Sigmoid colon (tissue), 4 donors: ENCODE results near the gene SLC39A10.

DNA sequence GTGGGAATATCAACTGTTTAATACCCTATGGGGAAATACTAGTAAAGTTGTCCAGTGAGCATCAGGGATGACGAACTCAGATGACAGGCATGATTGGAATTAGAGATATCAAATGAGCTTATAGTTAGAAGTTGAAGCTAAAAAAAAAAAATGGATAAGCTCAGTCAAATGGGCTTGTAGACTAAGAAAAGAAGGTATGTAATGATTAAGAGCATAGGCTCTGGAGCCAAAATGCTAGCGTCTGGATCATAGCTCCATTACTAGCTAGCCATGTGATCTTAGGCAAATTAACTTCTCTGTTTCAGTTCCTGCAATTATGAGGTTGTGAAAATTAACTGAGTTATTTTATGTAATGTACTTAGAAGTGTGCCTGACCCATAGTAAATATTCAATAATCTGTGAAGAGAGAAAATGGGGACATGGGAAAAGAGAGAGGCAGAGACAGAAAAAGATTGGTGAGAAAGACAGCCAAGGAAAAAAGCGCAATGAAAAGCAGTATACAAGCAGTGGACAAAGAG, 95.8 kb upstream of the SLC39A10 start:
- PRO-cap: no peak
- RAMPAGE, long total RNA, 4 experiments: no peak in any of the 4 experiments

DNA sequence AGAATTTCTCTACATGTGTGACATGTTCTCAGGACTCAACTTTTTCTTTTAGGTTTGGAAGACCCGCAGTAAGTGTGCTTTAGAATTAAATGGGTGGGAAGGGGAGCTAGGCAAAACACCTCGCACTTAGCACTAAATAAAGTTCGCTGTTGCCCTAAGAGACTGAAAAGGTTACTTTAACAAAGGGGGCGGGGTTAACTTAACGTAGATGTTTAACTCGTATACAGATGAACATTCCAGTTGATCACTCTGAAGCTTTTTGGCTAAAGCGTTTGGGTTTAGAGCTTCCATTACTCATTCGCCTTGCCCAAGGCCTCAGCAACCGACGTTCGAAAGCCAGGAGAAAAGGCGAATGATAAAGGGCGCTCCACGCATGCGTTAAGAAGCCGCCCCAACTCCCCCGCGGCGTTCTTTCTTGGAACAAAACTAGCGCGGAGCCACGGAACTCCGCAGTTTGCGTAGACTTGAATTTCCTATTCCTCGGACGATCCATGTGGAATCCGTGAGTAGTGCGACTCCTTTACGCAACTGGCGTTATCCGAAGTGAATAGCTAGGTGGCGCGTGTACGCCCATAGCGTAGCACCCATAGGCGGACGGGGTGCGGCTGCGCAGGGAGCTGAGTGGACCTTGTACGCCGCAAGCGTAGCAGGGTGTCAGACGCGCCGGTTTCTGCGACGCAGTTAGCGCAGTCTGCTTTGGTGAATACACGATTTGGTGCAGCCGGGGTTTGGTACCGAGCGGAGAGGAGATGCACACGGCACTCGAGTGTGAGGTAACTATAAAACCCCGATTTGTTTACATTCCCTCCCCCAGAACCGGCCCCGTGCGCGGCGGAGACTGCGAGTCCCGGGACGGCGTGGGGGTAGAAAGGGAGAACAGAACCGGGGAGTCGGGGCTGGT, at the start of gene SLC39A10:
SLC39A10 (plus strand) TSS at position 718 of the 901 bp plus-strand sequence.
- PRO-cap: unidirectional peak, minus-strand start at position 330 of the sequence; unidirectional peak, plus-strand start at position 731 of the sequence; unidirectional peak, plus-strand start at position 813 of the sequence
- RAMPAGE, long total RNA, 4 experiments: start-site peak on the plus strand in 4 of 4 experiments, centred at positions 716 to 739 of the sequence, 28 to 76 reads per replicate

DNA sequence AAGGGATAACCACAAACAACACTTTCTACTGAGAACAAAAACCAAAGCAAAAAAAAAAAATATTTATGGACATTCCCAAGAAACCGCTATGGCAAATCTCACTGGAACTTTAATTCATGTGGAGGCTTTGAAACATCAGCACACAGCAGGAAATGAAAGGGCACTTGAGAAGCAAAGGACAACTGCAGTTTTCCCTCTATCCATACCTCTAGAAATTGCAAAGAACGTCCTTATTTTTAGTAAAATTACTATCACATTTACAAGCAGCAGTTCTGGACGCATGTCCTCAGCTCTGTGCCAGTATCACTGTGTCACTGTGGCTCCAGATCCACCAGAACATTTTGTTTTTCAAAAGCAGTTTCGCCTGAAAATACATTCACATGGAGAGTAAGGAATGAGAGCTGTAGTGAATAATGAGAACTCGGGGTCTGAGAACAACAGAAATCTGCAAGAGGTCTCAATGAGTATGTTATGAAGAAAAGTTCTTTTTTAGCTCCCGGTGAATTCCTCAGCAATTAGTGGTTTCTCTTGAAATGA, 44.8 kb upstream of the DNAH7 start:
- PRO-cap: no peak
- RAMPAGE, long total RNA, 4 experiments: no peak in any of the 4 experiments

GRCh38 chr2:196134335-196134641, 37.1 kb downstream of the STK17B start:
- PRO-cap: no peak
- RAMPAGE, long total RNA, 4 experiments: no peak in any of the 4 experiments

GRCh38 chr2:196140669-196141067, 30.7 kb downstream of the STK17B start:
- PRO-cap: no peak
- RAMPAGE, long total RNA, 4 experiments: no peak in any of the 4 experiments

DNA sequence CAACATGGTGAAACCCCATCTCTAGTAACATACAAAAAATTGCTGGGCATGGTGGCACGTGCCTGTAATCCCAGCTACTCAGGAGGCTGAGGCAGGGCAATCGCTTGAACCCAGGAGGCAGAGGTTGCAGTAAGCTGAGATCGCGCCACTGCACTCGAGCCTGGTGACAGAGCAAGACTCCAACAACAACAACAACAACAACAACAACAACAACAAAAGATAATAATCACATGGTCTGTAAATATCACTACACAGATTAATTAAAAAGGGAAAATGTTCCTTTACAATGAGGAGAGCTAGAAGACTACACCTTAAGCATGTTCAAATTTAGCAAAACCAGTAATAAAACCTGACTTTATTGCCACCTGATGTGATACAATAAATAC, 17.3 kb downstream of the STK17B start:
- PRO-cap: no peak
- RAMPAGE, long total RNA, 4 experiments: no peak in any of the 4 experiments

DNA sequence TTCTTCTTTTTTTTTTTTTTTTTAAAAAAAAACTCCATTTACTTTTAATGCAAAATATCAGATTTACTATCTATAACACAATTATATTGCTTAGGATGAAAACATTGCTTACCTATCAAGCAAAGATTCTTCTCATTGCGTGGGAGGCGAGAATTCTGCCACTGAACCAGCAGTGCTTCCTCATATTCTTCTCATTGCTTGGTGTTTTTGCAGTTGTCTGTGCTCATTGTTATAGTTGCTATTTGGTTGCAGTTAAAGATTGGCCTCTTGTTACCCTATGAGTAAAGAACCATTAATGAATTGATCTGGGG, 17.7 kb upstream of the STK17B start:
- PRO-cap: no peak
- RAMPAGE, long total RNA, 4 experiments: no peak in any of the 4 experiments

GRCh38 chr2:196232841-196233507, 61.6 kb upstream of the STK17B start:
- PRO-cap: no peak
- RAMPAGE, long total RNA, 4 experiments: no peak in any of the 4 experiments

DNA sequence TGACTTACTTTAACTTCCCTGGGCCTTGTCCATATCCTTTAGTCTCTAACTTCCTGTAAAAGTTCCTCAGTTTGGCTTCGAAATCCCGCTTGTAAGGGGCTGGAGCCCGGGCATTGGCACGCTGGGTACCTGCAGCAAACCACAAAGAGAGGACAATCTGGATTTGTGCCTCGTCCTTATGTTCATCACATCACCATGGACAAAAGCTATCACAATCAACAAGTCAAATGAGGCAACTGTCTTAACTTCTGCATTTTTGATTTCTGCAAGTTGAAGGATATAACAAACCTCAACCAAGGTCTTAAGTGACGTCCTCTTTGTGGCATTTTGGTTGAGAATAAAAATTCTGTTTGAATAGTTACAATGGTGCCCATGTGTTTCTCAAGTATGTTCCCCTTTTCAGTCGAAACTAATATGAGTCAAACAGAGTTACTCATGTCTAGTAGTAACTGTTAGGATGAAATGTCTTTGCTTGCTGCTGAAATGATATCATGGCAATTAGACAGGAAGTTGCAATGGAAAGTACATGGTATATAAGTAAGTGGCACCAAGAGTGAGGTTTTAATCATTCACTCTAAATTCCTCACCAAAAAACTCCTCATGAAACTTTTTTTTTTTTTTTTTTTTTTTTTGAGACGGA, 70.8 kb upstream of the STK17B start:
- PRO-cap: no peak
- RAMPAGE, long total RNA, 4 experiments: no peak in any of the 4 experiments

GRCh38 chr2:196276081-196276347, 104.6 kb upstream of the STK17B start:
- PRO-cap: no peak
- RAMPAGE, long total RNA, 4 experiments: no peak in any of the 4 experiments

DNA sequence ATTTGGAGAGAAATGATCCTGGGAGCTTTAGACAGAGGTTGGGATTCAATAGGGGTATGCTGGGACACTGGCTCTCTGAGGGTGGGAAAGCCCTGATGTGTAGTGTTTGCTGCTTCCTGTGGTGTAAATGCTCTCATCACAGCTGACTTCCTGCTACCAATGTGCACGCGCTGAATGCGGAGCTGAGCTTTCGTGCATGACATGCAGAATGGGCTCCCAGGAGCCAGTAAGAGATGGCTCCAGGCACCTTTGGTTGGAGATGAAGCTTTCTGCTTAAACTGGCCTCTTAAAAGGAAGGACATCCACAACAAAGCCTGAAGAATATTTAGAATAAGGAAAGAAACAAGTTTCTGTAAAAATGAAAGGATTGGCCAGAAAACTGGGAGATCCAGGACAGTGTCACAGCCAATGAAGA, 177.9 kb downstream of the HECW2 start:
- PRO-cap: no peak
- RAMPAGE, long total RNA, 4 experiments: no peak in any of the 4 experiments

DNA sequence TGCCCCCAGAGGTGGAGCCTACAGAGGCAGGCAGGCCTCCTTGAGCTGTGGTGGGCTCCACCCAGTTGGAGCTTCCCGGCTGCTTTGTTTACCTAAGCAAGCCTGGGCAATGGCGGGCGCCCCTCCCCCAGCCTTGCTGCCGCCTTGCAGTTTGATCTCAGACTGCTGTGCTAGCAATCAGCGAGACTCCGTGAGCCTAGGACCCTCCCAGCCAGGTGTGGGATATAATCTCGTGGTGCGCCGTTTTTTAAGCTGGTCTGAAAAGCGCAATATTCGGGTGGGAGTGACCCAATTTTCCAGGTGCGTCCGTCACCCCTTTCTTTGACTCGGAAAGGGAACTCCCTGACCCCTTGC, 66.4 kb downstream of the HECW2 start:
- PRO-cap: no peak
- RAMPAGE, long total RNA, 4 experiments: no peak in any of the 4 experiments

DNA sequence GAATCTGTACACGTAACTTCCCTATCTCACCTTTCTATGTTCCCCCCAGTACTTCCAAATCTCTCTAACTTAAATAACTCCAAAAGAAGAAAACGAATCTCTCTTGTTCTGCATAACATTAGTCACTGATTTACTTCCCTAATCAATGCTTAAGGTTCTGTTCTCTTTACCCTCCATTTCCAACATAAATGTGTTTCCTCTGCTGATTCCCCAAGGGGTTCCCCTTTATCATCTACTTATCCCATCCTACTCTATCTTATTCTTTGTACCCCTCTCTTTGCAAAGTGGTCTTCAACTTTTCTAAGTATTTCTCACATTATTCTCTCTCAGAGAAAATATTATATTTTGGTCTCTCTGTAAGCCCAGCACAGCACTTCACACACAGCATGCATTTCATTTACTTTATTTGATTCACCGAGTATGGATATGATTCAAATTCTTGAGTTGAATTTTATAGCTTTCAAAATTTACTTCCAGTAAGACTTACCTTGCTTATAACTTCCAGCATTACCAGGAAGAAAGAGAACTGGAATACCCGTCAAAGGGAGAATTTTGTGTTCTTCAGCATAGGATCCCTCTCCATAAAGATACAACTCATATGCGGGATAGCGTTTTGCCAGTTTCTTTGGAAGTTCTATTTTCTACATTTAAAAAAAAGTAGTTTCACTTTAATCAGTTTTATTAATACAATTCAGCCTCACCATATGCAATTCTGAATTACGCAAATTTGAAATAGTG, 6.8 kb downstream of the PGAP1 start:
- PRO-cap: no peak
- RAMPAGE, long total RNA, 4 experiments: no peak in any of the 4 experiments

- PRO-cap: no peak
- RAMPAGE, long total RNA, 4 experiments: no peak in any of the 4 experiments
Observed at GRCh38 chr2:197216384-197217054, 94.1 kb downstream of the ANKRD44 start.

- PRO-cap: no peak
- RAMPAGE, long total RNA, 4 experiments: no peak in any of the 4 experiments
Observed at GRCh38 chr2:197301085-197301509, 9.5 kb downstream of the ANKRD44 start.

GRCh38 chr2:197613204-197614118, 61.9 kb downstream of the RFTN2 start:
- PRO-cap: no peak
- RAMPAGE, long total RNA, 4 experiments: no peak in any of the 4 experiments

DNA sequence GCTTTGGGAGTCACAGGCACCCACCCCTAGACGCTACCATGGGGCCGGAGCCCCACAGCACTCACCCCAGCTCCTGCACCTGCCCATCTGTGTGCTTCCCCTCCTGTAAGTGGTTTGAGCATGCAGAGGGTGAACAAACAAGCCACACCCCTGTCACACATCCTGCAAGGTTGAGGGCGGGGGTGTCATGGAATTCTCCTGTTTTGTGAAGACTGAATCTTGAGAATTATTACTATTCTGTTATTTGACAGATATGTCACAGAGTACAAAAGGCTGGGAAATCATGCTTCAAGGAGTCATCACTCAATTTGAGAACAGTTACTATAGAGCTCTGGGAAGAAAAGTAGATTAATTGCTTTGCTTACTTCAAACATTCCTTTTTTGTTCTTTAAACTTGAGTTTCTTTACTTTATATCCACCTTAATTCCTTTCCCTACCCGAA, 60.8 kb downstream of the RFTN2 start:
- PRO-cap: no peak
- RAMPAGE, long total RNA, 4 experiments: no peak in any of the 4 experiments

GRCh38 chr2:197704730-197705102, 453 bp upstream of the MARS2 start:
- PRO-cap: no peak
- RAMPAGE, long total RNA, 4 experiments: no peak in any of the 4 experiments

DNA sequence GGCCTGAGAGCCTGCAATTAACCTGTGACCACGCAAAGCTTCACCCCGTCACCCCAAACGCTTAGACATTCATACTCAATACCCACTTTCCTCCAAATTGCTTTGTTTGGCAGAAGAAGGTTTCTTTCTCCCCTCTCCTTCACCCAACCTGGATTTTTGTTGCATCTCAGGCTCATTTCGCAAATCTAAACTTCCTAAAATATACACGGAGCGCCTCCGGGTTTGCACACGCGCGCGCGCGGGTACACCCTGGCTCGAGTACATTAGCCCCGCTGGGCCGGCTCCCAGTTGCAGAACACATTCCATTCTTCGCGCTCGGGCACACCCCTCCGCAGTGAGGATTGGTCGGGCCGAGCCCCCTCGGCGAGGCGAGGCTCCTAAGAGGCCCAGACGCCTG, 245 bp upstream of the PLCL1 start:
- PRO-cap: bidirectional peak, plus-strand start outside the sequence, minus-strand start at position 265 of the sequence
- RAMPAGE, long total RNA, 4 experiments: no peak in any of the 4 experiments

GRCh38 chr2:198313168-198313403, 508.7 kb downstream of the PLCL1 start:
- PRO-cap: no peak
- RAMPAGE, long total RNA, 4 experiments: no peak in any of the 4 experiments